ENCODE data around the gene RPL19.

- PRO-cap = no peak
- RAMPAGE, long total RNA, 4 experiments = no peak in any of the 4 experiments
Measured at GRCh38 chr17:38465645-38465802, 37.3 kb downstream of the ARHGAP23 start.

GRCh38 chr17:38509688-38510011 is 81.4 kb downstream of the ARHGAP23 start:
- PRO-cap = no peak
- RAMPAGE, long total RNA, 4 experiments = no peak in any of the 4 experiments

DNA sequence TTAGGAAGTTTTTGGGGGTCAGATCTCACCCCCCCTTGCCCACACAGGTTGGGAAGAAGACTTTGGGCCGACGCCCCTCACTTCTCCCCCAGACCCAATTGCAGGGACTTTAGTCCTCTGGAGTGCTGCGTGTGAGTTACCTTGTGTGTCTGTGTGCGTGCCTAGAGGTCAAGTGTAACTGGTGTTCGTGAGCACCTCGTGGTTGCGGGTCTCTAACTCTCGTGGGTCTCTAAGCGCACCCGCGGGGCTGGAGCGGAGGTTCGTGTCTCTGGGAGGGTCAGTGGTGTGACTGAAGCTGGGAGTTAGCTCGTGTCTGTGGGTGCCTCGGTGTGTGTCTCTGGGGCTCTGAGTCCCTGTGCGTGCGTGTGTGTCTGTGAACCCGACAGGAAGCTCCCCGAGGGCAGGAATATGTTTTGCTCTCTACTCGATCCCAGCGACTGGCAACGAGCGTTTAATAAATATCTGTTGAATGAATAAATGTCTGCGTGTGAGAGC is 756 bp upstream of the MLLT6 start:
- PRO-cap = bidirectional peak, plus-strand start at position 356 of the sequence, minus-strand start at position 339 of the sequence
- RAMPAGE, long total RNA, 4 experiments = no peak in any of the 4 experiments

GRCh38 chr17:38734827-38735674 is 4.9 kb downstream of the CISD3 start:
- PRO-cap = no peak
- RAMPAGE, long total RNA, 4 experiments = start-site peak on the plus strand in 1 of 4 experiments, at chr17:38734968-38735490 at its widest, 31 reads per replicate

- PRO-cap = no peak
- RAMPAGE, long total RNA, 4 experiments = no peak in any of the 4 experiments
Measured at GRCh38 chr17:38742460-38743149, 5.5 kb downstream of the PCGF2 start.

GRCh38 chr17:38752896-38753142 is 278 bp downstream of the PSMB3 start:
- PRO-cap = no peak
- RAMPAGE, long total RNA, 4 experiments = no peak in any of the 4 experiments

DNA sequence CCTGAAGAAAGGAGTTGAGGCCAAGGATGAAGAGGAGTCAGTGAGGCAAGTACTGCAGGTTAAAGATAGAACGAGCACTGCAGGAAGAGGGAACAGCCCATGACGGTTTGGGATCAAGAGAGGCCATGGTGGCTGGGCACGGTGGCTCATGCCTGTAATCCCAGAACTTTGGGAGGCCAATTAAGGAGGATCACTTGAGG is 19.0 kb downstream of the PSMB3 start:
- PRO-cap = no peak
- RAMPAGE, long total RNA, 4 experiments = no peak in any of the 4 experiments

DNA sequence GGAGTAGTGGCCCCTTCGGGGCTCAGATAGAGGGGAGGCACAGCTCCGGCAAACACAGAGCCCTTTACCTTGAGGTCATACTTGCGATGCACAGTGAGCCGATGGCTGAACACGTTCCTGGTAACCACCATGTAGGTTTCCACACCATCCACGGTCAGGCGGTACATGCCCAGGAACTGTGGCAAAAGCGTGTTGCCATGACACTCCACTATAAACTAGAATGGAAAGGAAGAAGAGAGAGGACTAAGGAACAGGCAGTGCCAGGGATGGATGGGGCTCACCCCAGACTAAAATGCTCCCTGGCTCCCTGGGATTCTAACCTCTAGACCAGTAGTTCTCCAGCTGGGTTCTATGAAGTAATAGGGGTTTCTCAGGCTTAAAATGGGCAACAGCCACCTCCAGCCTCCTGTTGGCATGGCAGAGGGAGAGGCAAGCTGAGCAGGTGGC is 20.0 kb downstream of the PIP4K2B start:
- PRO-cap = no peak
- RAMPAGE, long total RNA, 4 experiments = no peak in any of the 4 experiments

DNA sequence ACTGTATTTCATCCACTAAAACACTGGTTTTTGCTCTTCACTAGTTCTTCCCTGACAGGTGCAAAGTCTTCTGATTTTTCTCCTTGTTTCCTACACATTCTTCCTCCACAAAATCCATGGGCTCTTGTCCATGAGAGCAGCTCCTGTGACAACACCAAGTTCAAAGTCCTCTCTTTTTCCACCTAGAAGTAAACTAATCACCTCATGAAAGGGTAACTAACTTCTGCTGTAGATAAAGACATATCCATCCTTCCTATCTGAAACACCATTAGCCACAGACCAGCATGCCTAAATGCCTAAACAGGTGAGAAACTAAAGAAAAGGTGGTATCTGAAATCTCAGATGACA is 2.9 kb downstream of the PIP4K2B start:
- PRO-cap = no peak
- RAMPAGE, long total RNA, 4 experiments = no peak in any of the 4 experiments

- PRO-cap = no peak
- RAMPAGE, long total RNA, 4 experiments = no peak in any of the 4 experiments
Measured at GRCh38 chr17:38851422-38851945, 2.0 kb downstream of the RPL23 start.

- PRO-cap = bidirectional peak, plus-strand start at chr17:38886828, minus-strand start at chr17:38886765
- RAMPAGE, long total RNA, 4 experiments = no peak in any of the 4 experiments
Measured at GRCh38 chr17:38886378-38886949, 16.6 kb downstream of the LASP1 start.

GRCh38 chr17:38891389-38892275 is 21.8 kb downstream of the LASP1 start:
- PRO-cap = no peak
- RAMPAGE, long total RNA, 4 experiments = no peak in any of the 4 experiments

DNA sequence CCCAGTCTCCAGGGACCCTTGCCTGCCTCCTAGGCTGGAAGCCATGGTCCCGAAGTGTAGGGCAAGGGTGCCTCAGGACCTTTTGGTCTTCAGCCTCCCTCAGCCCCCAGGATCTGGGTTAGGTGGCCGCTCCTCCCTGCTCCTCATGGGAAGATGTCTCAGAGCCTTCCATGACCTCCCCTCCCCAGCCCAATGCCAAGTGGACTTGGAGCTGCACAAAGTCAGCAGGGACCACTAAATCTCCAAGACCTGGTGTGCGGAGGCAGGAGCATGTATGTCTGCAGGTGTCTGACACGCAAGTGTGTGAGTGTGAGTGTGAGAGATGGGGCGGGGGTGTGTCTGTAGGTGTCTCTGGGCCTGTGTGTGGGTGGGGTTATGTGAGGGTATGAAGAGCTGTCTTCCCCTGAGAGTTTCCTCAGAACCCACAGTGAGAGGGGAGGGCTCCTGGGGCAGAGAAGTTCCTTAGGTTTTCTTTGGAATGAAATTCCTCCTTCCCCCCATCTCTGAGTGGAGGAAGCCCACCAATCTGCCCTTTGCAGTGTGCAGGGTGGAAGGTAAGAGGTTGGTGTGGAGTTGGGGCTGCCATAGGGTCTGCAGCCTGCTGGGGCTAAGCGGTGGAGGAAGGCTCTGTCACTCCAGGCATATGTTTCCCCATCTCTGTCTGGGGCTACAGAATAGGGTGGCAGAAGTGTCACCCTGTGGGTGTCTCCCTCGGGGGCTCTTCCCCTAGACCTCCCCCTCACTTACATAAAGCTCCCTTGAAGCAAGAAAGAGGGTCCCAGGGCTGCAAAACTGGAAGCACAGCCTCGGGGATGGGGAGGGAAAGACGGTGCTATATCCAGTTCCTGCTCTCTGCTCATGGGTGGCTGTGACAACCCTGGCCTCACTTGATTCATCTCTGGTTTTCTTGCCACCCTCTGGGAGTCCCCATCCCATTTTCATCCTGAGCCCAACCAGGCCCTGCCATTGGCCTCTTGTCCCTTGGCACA is 47.3 kb downstream of the FBXO47 start:
- PRO-cap = no peak
- RAMPAGE, long total RNA, 4 experiments = no peak in any of the 4 experiments

- PRO-cap = no peak
- RAMPAGE, long total RNA, 4 experiments = no peak in any of the 4 experiments
Measured at GRCh38 chr17:39194232-39195332, 2.9 kb downstream of the CACNB1 start.

DNA sequence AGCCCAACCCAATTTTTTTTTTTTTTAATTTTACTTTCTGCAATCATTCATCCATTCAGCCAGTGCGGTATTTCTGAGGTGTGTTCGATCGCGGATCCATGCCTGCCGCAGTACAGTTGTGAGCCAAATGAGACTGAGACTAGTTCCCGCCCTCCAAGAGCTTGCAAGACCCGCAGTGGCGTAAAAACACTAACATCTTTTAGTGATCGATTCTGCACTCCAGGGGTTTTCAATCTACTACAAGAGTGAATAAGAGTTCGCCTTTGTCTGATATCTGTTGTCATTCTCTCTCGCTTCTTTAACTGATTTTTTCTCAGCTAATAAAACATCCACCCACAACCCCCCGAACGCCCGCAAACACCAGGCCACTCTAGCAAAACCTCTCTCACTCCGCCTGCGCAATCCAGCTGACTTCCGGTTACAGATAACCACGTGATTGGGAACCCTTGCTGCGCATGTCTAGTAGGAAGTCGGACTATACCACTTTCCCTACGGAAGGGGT is 409 bp upstream of the RPL19 start:
- PRO-cap = bidirectional peak, plus-strand start outside the sequence, minus-strand start at position 387 of the sequence
- RAMPAGE, long total RNA, 4 experiments = no peak in any of the 4 experiments

- PRO-cap = bidirectional peak, plus-strand start at chr17:39200327, minus-strand start at chr17:39200009; unidirectional peak, plus-strand start at chr17:39200583
- RAMPAGE, long total RNA, 4 experiments = start-site peak on the plus strand in 4 of 4 experiments, at chr17:39200311-39200347 at its widest, 290 to 3,828 reads per replicate
Measured at GRCh38 chr17:39200125-39201149, at the start of gene RPL19. Gene RPL19 (plus strand): TSS chr17:39200283.

DNA sequence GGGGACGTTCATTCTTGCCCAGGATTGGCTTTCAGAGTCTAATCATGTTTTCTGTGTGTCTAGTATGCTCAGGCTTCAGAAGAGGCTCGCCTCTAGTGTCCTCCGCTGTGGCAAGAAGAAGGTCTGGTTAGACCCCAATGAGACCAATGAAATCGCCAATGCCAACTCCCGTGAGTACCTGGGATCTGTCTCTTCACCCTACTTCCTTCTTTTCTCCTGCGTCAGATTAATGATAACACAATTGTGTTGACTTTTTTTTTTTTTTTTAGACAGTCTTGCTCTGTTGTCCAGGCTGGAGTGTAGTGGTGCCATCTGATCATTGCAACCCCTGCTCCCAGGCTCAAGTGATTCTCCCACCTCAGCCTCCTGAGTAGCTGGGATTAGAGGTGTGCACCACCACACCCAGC is 1.1 kb downstream of the RPL19 start:
- PRO-cap = unidirectional peak, plus-strand start at position 180 of the sequence
- RAMPAGE, long total RNA, 4 experiments = no peak in any of the 4 experiments

GRCh38 chr17:39202125-39202563 is 2.1 kb downstream of the RPL19 start:
- PRO-cap = no peak
- RAMPAGE, long total RNA, 4 experiments = start-site peak on the plus strand in 3 of 4 experiments, at chr17:39202336-39202395 at its widest, 445 to 713 reads per replicate

GRCh38 chr17:39202691-39203152 is 2.6 kb downstream of the RPL19 start:
- PRO-cap = no peak
- RAMPAGE, long total RNA, 4 experiments = no peak in any of the 4 experiments

DNA sequence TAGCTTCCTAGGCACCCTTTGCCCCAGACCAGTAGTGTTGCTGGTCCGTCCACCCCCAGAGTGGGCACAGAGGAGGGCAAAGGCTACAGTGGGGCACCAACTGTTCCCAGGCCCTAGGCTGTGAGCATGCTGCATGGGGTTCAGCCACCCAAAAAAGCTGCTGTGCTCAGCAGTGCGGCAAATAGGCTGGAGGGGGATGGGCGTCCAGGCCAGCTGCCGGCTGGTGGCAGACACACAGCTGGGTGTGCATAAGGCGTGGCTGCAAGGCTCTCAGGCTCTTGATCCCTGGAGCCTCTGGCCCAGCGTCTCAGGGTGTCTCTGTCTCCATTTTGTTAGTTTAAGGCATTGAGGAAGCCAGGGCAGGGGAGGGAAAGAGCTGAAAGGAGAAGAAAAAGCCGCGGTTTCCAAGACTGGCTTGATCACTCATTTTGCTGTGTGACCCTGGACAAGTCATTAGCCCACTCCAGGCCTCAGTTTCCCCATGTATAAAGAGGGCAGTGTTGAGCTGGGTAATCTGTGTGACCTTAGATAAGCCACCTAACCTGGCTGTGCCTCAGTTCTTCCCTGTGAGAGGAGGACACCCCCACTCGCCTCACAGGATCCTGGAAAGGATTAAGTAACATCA is 8.9 kb downstream of the RPL19 start:
- PRO-cap = no peak
- RAMPAGE, long total RNA, 4 experiments = no peak in any of the 4 experiments

All from Peyer's patch (tissue), 4 donors.